OVCAR3 (cell line): ENCODE measurements around a stretch of chr7.

DNA sequence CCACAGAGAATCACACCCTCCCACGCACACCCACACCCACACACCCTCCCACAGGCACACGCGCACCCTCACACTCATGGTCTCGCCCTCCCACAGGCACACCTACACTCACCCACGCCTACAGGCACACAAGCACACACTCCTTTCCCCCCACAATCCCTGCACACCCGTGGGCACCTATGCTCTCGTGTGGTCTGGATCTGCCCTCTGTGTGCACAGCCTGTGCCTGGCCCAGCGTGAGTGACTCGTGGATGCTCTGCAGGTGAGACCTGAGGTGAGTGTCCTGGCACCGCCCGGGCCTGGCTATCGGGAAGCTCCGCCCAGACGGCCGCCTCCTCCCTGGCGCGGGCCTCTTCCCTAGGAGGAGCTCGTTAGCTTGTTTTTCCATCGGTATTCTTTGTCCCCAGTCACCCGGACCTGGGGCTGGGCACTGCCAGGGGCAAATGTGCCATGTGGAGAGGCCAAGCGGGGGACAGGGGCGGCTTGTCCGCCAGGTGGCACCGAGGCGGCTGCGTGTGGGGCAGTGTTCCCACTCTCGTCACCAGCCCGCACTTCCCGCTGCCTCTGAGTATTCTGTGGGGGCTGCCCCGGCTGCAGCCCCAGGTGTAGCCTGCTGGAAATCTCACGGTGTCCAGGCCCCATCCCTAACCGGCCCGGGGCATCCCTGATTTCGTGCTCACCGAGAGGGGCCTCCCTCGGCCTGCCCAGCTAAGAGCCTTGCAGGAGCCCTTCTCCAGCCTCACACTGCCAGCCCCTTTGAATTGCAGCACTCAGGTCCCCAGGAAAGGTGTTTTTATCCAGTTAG, 110.1 kb upstream of the FAM20C start:
- RRBS, result 44% methylated on average over 3 of the region's 36 CpGs

DNA sequence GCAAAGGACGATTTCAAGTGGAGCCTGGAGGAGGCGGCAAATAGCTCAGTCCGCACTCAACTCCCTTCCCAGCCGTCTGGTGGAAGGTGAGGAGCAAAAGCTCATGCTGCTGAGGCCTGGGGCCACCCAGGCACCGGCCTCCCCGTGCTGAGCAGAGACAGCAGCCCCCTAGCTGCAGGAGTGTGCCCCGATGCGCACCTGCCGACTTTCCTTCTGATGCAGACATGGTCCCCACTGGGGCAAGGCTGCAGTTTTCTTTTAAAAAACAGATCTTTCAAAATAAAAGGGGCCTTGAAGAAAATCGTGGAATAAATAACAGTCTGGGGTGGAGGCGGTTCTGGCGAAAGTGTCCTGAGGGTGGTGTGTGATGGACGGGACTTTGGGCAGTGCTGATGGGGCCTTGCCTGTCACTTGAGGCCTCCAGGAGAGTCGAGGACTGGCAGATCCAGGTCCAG, 8.0 kb downstream of the FAM20C start:
- RRBS, result no CpG with 5 or more reads among the region's 14 CpGs

- RRBS, result no CpG with 5 or more reads among the region's 3 CpGs
These were observed 23.9 kb downstream of the FAM20C start for GRCh38 chr7:216226-216636.

- RRBS, result no CpG with 5 or more reads among the region's 13 CpGs
These were observed 27.5 kb downstream of the FAM20C start for GRCh38 chr7:219652-220398.

DNA sequence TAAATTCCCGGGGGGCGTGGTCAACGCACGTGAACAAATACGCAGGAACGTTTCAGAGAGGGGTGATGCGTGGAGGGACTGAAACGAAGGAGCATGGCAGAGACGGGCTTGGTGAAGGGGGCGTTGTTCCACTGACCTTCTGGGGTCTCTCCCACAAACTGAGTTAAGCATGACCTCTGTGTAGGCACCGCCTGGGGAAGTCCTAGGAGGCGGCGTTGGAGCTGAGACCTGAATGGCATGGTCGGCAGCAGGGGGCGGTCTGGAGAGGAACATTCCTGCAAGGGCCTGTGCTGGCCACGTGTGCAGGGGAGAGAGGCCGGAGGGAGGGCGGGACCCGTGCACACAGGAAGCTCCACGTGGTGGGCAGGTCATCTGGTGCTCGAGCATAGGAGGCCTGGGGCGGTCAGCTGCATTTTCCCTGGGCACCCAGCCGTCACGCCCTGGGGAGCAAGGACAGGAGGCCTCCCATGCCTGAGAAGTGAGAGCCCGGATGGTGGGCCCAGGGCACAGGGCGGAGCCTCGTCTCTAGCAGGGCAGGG, 28.1 kb downstream of the FAM20C start:
- RRBS, result no CpG with 5 or more reads among the region's 27 CpGs

GRCh38 chr7:234448-235159, 42.2 kb downstream of the FAM20C start:
- RRBS, result no CpG with 5 or more reads among the region's 25 CpGs

DNA sequence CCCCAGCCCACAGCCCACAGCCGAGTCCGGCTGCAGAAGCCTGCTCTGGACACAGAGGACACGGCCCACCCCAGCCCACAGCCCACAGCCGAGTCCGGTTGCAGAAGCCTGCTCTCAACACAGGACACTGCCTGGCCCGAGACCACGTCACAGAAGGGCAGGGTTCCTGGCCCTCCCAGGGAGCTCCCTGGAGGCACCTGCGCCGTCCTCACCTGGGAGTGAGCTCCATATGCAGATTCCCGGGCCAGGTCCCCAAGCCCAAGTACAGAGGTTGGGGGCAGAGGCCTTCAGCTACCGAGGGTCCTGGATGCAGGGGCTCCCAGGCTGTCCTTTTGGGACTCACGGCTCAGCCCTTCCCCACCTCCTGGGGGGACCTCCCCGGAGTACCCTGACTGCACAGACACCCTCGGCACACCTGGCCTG, 23.8 kb upstream of the FOXL3 start:
- RRBS, result 94% methylated on average over 4 of the region's 14 CpGs

- RRBS, result no CpG with 5 or more reads among the region's 30 CpGs
These were observed 28.7 kb downstream of the FOXL3 start for GRCh38 chr7:318291-319522.

GRCh38 chr7:341590-342894, 52.1 kb downstream of the FOXL3 start:
- RRBS, result 91% methylated on average over 5 of the region's 34 CpGs

DNA sequence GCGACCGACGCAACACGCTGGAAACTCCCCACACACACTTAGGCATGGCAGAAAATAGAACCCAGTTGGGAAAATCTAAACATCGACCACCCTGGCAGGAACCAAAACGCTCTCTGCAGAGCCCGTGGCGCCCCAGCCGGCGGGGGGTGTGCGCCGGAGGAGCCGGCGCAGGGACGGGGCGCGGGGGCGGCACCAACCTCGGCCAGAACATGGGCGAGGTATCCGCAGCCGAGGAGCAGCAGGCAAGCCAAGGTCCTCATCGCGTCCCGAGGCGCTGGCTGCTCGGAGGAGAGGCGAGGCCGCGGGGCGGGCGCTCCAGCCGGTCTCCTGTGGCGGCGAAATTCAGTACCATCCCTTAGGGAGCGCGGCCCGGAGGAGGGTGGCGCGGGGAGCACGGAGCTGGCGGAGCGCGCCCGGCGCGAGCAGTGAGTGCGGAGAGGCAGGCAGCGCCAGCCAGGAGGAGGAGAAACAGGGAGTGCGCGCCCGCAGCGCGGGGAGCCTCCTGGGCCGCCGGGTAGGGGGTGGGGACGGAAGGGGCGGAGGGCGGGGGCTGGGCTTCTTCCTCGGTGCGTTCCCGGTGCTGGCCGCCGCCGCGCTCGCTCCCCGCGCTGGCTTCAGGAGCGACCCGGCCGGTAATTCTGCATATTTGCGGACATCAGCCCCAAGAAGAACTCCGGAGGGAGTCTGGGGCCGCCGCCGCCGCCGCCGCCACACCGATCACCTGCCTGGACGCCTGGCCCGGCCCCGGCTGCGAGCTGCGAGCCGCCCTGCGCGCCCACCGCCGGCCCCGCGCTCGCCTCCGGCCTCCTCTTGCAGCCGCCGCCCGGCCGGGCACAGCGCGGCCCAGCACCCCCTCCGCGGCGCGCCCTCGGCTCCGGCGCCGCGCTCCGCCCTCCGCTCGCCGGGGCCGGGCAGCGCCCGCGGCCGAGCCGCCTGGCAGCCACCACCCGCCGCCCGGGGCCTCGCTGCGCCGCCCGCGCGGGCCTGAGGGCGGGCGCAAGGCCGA, 601 bp downstream of the PDGFA start:
- RRBS, result 4% methylated on average over 83 of the region's 132 CpGs

DNA sequence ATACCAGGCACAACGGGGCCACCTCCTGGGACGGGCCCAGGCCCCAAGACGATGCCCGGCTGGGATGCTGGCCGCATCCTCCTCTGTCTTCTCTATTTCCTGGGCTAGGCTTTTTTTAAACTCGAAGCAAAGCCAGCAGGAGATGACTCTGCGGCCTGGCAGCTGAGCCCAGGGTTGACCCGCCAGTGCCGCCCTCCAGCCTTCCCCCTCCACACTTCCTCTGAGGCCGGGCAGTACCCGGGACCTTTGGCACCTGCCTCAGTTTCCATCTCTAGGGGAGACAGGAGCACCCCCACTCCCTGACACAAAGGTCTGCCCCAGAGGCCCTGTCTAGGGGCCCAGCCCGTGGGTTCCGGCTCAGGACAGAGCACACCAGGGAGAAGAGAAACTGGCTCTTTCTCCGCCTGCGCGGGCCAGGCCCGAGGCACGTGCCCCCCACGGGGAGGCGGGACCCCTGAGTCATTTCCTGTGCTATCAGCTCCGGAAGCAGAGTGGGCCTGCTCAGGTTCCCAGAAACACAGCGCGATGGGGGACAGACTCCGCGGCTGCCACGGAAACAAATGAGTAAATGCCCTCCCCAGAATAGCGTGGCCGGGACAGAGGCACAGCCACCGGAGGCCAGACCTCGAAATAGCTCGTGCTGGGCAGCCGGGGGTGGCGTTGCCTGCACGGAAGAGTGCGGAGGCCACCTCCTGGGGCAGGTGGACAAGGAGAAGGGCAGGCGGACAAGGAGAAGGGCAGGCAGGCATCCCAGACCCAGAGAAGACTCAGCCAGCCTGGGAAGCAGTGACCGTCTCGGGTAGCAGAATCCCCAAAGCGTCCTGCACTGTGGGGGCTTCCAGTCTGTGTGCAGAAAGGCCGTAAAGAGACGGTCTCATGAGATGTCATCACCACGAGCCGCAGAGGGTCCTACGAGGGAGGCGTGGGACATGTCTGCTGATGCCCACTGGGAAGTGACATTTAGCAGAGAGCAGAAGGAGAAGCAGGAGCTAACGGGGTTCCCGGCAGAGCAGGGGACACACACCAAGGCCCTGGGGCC, 84.8 kb upstream of the PDGFA start:
- RRBS, result 87% methylated on average over 4 of the region's 47 CpGs

DNA sequence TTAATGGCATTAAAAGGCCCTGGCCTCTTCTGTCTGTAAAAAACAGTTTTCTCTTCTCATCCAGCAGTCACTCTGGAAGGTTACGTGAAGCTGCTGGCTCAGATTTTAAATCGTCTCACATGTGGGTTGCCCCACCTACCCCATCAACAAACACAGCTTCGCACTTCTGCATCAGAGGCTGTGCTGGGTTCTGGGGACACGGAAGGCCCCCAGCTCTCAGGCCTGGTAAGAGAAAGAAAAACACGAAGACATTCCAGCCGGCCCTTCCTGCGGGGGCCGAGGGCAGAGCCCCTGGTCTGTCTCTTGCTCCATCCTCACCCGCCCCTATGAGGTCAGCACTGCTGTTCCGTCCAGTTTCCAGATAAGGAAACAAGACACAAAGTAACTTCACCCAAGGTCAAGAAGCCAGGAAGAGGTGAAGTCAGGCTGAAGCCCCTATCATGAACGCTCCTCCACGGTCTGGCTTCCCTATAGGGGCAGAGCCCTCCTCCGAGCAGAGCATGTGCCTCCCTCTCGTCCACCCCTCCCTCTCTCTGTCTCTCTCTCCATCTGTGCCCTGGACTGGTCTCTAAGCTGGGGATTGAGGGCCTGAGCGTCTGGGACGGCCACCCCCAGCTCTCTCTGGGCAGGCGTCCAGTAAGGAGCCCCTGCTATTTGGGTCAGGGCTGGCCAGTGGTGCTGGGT, 91.2 kb upstream of the PDGFA start:
- RRBS, result no CpG with 5 or more reads among the region's 17 CpGs

GRCh38 chr7:618433-618833, 98.8 kb upstream of the PDGFA start:
- RRBS, result no CpG with 5 or more reads among the region's 7 CpGs

GRCh38 chr7:665547-666439, 60.7 kb upstream of the DNAAF5 start:
- RRBS, result 97% methylated on average over 14 of the region's 36 CpGs

GRCh38 chr7:711057-711782, 15.3 kb upstream of the DNAAF5 start:
- RRBS, result 88% methylated on average over 7 of the region's 39 CpGs

DNA sequence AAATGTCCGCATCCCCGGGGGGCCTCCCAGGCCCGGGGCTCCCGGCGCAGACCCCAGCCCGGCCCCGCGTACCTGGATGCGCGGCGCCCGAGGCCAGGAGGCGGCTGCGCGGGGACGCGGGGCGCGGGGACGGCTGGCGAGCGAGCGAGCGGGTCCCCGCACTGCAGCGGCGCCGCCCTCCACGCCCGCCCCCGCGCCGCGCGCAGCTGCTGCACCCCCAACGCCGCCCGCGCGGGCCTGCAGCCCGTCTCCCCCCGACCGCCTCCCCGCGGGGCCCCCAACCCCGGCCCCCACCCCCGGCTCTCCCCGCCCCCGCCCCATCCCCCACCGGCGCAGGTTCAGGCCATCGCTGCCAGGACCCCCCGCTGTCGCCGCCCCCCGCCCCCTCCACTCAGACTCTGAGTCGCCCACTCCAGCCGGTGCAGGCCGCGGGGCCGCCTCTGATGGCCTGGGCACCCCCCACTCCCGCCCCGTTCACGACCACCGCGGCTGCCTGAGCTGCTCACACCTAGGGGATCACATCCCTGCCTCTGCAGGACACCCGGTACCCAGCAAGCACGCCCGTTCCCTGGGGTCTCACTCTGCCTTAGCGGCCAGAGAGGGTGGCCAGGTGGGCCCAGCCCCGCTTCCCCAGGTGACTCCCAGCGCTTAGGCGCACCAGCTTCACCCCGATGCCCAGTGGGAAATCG, 14.0 kb upstream of the DNAAF5 start:
- RRBS, result 48% methylated on average over 10 of the region's 75 CpGs

DNA sequence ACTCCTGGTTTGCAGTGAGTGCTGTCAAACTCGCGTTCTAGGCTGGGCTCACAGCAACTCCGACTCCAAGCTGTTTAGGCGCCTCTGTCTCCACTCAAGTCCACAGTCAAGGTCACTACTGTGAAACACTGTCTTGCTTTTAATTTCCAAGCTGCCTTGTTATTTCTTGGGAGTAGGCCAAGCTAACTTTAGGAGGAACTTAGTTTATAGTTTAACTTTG, 1.2 kb upstream of the DNAAF5 start:
- RRBS, result no CpG with 5 or more reads among the region's 4 CpGs

GRCh38 chr7:771044-771988, 44.2 kb upstream of the PRKAR1B start:
- RRBS, result 98% methylated on average over 5 of the region's 25 CpGs

DNA sequence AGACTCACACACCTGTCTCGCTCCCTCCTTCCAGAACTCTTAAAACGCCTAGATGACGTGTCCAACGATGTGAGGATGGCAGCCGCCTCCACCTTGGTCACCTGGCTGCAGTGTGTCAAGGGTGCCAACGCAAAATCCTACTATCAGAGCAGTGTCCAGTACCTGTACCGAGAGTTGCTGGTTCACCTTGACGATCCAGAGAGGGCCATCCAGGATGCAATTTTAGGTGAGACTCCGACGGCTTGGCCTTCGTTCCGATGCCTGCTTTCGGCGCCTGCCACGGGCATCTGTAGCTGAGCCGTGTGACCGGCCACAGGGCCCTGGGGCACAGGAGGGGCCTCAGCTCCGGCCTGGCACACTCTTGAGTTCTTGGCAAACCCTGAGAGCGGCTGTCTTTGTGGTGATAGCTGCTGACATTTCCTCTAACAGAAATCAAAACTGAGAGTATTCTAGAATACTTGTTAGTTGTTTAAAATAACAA, 52.3 kb upstream of the SUN1 start:
- RRBS, result no CpG with 5 or more reads among the region's 19 CpGs

- RRBS, result 99% methylated on average over 2 of the region's 16 CpGs
These were observed 20.1 kb upstream of the GET4 start for GRCh38 chr7:856211-856743.